Psoas muscle (tissue), 2 donors: Measurements from ENCODE around the genes TC2N, CHGA and ITPK1.

DNA sequence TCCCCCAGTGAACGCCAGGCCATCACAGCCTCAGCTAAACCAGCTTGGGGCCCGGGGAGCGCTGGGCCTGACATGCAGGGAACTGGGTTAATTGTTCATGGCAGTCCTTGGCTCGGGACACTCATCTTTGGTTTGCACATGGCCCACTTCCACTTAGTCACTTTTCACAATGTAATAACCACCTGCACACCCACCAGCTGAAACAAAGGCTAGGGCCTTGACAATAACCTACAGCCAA is 39.4 kb downstream of the CCDC88C start:
- PRO-cap, 2 experiments, result no peak in any of the 2 experiments

DNA sequence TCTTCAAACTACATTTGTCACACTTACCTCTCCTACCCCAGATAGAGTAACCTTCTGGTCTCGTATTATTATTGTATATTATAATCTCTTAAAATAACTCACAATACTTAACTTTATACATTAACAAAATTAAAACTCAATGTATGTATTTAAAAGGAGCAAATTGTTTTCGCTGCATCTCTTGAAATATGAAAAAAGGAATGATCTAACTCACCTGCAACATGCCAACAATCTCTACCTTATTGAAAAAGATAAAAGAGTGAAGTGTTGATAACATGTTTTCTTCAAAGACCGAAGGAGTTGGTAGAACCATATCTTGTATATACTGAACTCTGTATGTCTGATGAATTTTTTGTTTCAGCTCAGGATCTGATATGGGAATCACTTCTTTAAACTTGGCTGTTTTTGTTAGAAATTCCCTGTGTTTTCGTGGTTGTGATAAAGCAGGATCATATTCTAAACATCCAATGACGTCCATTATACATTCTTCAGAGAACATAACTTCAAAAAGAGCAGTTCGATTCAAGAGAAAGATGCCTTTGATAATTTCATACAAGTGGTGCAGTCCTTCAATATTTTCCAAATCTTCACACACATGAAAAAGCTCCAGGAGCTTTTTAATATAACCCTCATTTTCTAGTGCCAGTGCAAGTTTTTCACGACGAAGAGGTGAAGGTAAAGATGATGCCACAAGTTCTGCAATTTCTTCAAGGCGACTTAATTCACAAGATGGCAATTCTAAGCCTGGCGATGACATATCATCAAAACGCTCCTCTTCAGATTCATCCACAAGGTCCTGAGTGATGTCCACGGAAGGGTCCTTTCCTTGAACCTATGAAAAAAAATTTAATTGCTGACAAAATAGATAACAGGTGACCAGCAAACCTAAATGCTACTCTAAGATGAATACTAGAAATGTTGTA is 28.5 kb downstream of the PPP4R3A start:
- PRO-cap, 2 experiments, result no peak in any of the 2 experiments

- PRO-cap, 2 experiments, result no peak in any of the 2 experiments
These were observed 27.7 kb downstream of the PPP4R3A start for GRCh38 chr14:91482342-91482823.

DNA sequence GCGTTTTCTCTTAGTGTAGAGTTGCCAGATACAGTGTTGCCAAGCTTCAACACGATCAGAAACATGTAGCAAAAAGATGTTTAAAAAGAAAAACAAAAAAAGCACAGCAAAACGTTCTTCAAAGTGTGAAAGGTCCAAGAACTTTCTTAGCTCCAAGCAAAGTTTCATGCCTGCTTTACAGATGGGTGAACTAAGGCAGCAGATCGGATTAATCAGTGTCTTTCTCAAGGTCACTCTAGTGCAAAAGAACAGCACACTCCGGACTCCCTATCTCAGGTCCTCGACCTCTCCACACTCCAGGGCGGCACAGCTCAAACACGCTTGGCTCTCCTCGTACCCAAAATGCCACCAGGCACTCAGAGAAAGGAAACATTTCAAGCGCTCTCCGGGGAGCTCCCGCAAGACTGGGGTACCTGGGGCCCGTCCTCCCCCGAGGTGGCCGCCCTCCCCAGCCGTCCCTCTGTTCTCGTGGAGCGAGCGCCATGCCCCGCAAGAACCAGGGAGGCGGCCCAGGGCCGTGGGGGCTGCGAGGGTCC is 1.1 kb downstream of the PPP4R3A start:
- PRO-cap, 2 experiments, result no peak in any of the 2 experiments

- PRO-cap, 2 experiments, result no peak in any of the 2 experiments
These were observed 27.8 kb upstream of the CATSPERB start for GRCh38 chr14:91759624-91760172.

GRCh38 chr14:91792245-91792716 is 60.4 kb upstream of the CATSPERB start:
- PRO-cap, 2 experiments, result no peak in any of the 2 experiments

DNA sequence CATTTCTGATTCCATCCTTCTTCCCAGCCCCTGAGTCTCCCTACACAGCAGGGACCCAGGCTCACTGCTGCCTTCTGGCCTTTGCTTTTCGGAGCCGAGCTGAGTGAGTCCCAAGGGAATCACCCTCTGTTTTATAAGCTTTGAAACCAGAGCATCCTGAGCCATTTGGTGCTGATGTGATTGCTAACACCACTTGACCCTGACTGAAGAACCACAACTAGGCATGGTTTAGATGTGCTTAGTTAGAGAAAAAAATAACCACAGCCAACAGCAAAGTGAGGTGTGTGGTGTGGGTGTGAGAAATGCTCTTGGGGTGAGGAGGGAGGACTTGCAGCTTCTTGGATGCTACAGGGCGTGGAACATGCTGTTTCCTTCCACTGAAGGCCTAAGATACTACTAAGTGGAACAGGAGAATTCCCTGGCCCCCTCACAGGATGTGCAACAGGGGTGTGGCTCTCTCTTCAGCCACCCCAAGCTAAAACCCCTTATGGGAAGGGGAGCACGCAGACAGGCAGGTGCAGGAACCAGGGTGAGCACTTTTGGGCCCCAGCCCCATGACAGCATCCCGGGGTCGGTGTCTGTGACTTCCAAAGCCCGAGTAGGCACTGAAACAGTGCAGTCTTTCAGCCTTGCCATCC is at the start of gene TC2N:
Gene TC2N, minus strand, starts transcription at position 205 of the 638 bp plus-strand sequence.
- PRO-cap, 2 experiments, result no peak in any of the 2 experiments

DNA sequence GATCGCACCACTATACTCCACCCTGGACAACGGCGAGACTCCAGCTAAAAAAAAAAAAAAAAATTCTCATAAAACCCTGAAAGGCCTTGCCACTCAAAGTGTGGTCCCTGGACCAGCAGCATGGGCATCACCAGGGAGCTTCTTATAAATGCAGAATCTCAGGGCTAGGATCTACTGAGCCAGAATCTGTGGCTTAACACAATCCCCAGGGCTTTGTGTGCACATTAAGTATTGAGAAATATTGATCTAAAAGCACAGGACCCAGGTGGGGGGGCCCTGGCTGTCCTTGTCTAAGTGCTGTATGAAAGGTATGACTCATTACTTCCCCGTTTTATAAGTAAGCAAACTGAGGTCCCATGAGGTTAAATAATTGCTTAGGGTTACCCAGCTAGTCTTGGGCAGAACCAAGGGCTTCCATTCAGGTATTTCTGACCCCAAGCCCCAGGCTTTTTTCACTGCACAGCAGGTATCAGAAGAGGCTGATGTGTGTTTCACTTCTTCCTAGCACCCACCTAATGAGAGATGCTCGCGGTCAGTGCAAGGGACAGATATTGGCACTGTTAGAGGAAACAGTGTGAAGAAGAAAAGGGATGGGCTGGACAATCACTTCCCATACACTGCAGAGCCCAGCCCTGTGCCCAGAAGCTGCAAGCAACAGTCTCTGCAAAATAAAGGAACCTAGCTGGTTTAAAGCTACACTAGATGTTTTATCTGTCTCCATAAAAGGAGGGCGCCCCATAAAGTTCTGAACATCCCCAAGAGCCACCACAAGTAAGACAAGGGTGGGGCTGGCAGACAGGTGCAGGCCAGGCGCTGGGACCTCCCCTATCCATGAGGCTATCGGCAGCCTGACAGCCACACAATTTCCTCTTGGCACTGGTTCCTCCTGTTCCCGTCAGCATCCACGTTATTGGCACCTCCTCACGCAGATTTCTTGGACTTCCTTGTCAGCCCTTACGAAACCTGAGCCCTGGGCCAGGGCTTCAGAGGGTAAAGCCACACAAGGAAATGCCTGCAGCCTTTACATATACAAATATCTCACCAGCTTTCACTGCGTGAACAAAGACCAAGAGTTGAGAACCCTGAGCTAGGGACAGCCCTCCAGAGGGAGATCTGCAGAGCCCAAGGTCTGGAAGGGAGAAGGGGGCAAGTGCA is 4.8 kb upstream of the TC2N start:
- PRO-cap, 2 experiments, result no peak in any of the 2 experiments

DNA sequence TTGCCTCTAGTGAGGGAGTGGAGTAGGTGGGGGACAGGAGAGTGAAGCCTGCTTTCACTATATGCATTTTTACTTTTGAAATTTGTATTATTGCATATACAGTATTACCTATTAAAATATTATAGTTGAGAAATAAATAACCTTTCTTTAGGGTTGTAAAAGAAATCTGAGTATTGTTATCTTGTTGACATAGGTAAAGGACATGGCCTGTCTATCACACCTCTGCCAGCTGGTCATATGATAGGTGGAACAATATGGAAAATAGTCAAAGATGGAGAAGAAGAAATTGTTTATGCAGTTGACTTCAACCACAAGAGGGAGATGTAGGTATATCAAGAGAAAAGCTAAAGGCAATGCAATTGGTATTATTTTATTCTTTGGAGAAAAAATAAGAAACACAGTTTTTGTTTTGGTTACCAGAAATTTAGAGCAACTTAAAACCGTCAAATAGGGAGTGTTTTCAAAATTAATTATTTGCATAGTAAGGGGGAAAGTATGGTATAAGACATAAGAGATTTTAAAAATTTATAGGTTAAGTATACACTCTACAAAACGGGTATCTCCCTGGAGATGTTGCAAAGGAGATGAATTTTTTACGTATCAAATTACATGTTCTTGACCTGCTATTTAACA is 13.5 kb downstream of the CPSF2 start:
- PRO-cap, 2 experiments, result no peak in any of the 2 experiments

DNA sequence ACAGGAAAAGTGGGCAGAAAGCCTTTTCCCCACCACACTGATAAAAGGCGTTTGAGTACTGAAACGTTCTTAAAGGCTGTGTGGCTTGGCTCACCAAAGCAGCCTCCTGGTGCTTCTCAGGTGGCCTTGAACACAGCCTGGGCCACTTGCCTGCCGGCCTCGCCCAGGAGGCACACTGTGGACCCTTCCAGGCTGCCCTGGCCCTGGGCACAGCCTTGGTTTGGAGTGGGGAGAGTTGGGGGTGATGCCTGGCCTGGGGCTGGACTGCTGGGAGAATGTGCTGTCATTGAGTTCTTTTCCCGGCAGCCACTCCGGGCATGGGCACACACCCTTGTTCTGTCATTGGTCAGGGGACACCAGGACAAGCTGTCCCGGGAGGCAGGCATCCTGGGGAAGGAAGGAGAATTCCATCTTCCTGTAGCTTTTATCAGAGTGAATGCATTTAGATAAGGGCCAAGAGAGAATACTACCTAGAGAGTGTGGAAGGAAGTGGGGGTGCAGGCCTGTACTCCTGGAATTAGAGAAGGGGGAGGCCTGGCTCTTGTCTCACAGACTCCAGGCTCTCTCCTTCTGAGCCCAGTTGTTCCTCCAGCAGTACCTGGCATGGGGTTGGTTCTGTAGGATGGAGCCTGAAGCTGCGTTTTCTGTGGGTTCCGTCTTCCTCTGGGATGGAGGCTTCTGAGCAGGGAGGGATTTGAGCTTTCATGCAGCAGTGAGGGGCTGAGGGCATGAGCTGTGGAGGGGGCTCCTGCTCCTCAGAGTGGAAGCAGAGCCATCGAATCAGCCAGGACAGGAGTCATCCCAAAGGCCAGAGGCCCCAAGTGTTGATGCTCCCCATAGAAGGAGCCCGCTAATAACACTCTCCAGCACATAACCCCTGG is 61.7 kb upstream of the RIN3 start:
- PRO-cap, 2 experiments, result no peak in any of the 2 experiments

GRCh38 chr14:92460877-92461774 is 52.5 kb upstream of the RIN3 start:
- PRO-cap, 2 experiments, result no peak in any of the 2 experiments

GRCh38 chr14:92475814-92476145 is 37.8 kb upstream of the RIN3 start:
- PRO-cap, 2 experiments, result no peak in any of the 2 experiments

GRCh38 chr14:92605867-92606235 is 92.3 kb downstream of the RIN3 start:
- PRO-cap, 2 experiments, result no peak in any of the 2 experiments

DNA sequence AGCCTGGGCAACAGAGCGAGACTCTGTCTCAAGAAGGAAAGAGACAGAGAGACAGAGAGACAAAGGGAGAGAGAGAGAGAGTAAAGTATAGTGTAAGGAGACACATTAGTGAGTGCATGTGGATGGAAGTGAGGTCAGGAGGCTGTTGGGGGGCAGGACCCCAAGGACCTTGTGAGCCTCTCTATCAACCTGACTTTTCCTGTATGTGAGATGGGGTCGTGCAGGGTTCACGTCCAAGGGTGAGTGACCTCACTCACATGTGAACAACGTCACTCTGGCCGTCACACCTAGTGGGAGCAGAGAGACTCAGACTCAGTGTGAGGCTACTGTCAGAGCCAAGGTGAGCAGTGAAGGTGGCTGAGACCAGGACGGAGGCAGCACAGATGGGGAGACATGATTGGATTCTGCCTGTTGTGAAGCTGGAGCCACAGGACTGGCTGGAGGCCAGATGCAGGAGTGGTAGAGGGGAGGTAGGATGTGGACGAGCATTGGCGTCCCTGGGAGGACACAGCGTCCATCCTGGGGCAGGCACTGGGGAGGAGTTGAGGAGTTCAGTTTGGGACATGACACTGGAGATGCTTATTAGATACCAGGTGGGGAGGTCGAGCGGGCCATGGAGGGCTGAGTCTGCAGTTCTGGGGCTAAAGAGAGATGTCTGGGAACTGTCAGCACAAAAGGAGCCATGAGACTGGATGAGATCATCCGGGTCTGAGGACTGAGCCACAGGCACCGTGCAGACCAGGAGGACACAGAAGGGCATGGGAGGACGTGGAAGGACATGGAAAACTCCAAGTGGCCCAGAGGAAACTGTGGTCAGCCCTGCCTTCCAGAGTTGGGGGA is 92.9 kb downstream of the LGMN start:
- PRO-cap, 2 experiments, result no peak in any of the 2 experiments

DNA sequence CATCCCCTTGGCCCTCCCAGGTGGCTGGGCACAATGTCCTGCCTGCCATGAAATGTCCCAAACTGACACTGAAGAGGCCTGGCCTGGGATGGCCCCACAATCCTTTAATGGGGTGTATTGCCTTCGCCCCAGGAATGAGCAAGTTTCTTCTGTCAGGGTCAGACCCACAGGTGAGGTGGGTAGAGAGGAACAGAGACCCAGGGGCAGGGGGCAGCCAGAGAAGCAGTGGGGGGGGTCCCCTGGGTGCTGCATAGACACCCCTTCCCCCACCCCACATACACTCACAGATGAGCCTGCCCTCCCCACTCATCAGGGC is 55.9 kb downstream of the LGMN start:
- PRO-cap, 2 experiments, result no peak in any of the 2 experiments

DNA sequence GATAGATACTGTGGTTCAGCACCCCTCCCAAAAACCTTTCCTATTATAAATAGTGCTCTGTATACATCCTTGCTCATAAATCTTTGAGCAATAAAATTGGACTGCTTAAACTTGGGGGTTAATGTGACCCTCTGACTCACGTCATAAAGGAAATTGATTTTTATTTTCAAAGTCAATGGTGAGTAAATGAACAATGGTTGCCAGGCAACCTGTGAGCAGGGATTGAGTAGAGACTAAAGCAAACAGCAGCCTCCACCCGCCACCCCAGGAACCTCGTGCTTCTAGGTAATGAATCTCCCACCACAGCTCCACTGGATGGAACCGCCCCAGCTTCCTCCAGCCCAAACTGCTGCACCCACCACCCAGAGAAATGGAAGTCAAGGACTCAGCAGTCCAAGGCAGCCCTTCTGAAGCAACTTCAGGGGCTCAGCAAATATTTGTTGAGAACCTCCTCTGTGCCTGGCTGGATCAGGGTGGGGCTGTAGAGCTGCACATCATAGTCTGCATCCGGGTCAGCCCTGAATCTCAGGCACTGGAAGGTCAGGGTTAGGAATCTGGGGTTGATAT is 31.7 kb upstream of the CHGA start:
- PRO-cap, 2 experiments, result no peak in any of the 2 experiments

DNA sequence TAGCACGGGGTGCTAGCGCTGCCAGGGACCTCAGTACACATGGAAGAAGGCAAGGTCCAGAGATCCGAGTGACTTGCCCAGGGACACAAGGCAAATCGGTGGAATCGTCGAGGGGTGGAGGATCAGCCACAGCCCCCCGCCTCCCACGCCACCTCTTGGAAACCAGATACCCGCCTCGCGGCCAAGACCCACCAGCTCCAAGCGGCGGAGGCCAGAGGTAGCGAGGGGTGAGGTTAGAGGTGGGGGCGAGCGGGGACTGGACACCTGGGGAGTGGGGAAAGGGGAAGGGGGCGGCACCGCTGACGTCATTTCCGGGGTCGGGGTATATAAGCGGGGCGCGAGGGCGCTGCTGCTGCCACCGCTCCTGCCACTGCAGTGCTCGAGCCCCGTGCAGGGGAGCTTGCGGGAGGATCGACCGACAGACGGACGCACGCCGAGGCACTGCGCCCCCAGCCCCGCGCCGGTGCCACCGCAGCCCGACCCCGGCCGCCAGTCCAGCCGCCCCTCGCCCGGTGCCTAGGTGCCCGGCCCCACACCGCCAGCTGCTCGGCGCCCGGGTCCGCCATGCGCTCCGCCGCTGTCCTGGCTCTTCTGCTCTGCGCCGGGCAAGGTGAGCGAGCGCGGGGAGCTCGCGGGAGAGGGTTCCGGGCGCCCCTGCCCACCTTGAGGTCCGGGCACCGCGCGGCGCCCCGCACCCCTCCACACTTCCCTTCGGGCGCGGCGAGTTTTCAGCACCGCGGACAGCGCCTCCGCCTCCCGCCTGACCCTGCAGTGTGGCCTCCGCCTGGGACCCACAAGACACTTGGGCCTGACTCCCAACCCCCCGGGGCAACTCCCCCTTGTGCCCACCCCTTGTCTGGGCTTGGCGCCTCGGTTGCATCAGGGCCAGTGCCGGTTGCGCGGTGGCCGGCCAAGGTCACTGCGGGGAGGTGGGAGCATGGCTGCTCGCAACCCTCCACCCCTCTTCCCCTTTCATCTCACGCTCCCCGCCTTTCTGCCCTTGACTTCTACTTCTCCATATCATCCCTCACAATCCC is at the start of gene CHGA:
Gene CHGA, plus strand, starts transcription at position 355 of the 1,037 bp plus-strand sequence.
- PRO-cap, 2 experiments, result no peak in any of the 2 experiments

GRCh38 chr14:93082056-93082738 is 33.5 kb downstream of the ITPK1 start:
- PRO-cap, 2 experiments, result no peak in any of the 2 experiments

DNA sequence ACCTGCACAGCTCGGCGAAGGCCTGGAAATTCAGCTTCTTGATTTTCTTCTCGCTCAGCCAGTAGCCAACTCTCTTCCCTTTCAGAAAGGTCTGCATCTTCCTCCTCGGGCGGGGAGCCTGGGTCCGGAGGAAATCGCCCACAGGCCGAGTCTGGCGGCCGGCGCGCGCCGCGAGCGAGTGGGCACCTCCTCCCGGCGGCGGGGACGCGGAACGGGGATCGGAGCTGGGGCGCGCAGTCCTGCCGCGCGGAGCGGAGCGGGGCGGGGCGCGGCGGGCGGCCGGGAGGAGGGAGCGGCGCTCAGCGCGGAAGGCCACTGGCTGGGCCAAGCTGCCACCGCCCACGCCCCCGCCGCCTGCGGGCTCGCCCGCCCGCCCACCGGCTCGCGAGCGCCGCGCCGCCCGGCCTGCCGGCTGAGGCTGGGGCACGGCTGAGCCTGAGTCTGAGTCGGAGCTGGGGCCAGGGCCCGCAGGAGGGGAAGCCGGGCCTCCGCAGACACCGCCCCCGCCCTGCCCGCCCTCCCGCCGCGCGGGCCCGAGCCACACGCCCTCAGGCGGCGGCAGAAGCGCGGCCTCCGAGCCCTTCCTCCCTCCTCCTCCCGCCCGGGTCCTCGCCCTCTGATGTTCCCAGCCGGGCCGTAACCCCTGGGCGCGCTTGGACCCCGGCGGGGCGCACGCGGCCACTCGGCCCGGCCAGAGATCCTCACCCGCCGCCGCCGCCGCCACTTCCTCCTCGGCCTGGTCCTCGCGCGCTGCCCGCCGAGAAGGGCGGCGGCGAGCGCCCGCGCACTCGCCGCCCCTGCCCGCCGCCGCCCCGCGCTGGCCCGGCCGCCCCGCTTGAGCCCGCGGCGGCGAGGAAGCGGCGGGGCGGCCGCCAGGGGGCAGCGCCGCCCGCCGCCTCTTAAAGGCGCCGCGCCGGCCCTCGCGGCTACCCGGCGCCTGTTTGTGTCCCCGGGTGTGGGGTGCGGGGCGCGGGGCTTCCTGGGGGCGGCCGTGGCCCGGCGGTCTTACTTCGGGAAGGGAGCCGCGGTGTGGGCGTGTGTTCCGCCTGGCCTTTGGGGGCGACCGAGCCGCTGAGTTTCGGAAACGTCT is at the start of gene ITPK1:
Gene ITPK1, minus strand, starts transcription at position 859 of the 1,090 bp plus-strand sequence.
- PRO-cap, 2 experiments, result peak in 2 of 2 experiments; most common plus-strand start position 444 of the sequence (in 2); most common minus-strand start position 213 of the sequence (in 2)

DNA sequence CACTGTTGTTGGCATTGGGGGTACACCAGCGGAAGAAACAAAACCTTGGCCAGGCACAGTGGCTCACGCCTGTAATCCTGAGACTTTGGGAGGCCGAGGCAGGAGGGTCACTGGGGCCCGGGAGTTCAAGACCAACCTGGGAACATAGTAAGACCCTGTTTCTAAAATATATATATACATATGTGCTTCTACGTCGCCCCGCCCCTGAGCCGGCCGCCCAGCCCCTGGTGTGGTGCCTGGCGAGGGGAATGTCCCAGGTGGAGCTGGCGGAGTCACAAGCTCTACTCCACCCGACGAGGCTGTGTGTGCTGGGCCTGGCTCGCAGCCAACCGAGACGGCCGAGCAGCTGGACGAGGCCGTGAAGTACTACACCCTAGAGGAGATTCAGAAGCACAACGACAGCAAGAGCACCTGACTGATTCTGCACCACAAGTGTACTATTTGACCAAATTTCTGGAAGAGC is 22.1 kb upstream of the ITPK1 start:
- PRO-cap, 2 experiments, result no peak in any of the 2 experiments